Measurements from ENCODE around the genes XKR7 and KIF3B.

GRCh38 chr20:30282829-30283272, 974.6 kb upstream of the DEFB115 start:
- PRO-cap = no peak

- PRO-cap = no peak
These were observed 967.9 kb upstream of the DEFB115 start for GRCh38 chr20:30289279-30290342.

GRCh38 chr20:30500034-30500510, 757.4 kb upstream of the DEFB115 start:
- PRO-cap = no peak

GRCh38 chr20:30585179-30586225, 672.0 kb upstream of the DEFB115 start:
- PRO-cap = no peak

- PRO-cap = no peak
These were observed 516.0 kb upstream of the DEFB115 start for GRCh38 chr20:30741472-30741786.

DNA sequence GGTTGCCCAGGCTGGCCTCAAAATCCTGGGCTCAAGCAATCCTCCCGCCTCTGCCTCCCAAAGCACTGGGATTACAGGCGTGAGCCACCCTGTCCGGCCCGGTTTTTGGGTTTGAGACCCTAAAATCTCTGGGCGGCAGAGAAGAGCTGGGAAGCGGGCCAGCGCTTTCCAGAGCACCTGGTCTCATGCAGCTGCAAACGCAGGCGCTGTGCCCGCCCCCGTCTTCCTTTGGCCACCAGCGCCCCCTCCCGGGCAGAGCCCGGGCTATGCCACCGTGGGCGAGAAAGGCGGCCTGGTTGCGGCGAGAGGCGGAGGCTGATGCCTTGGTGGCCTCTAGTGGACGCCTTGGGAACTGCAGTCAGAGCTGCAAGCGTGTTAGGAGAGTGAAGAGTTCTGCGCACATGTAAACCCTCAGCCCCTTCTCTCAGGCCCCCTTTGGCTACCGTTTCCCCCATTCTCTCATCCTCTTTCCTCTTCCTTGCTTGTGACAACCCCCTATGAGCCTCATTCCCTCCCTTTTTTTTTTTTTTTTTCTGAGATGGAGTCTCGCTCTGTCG, 7.7 kb downstream of the ID1 start:
- PRO-cap = no peak

DNA sequence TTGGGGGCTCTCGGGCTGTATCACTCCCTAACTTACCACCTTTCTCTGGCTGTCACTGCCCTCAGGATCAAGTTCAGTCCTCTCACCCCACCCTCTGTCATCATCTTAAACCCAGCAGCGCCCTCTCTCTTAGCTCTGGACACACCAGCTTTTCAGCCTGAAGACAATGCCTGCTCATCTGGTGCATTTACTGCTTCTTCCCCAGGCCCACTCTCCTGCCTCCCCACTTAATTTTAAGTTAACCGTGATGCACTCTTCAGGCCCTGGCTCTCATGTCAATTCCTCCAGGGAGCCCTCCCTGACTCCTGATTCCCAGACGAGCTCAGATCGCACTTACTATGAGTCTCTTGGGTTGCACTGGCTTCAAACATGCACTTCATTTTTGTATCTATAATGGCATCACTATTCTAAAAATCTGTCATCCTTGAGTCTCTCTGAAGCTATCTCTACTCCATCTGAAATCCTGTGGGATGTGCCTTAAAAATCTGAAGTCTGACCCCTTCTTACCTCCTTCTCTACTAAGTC, 24.6 kb downstream of the COX4I2 start:
- PRO-cap = no peak

- PRO-cap = no peak
These were observed 26.7 kb downstream of the BCL2L1 start for GRCh38 chr20:31695489-31696755.

GRCh38 chr20:31719588-31720605, 2.8 kb downstream of the BCL2L1 start:
- PRO-cap = no peak

DNA sequence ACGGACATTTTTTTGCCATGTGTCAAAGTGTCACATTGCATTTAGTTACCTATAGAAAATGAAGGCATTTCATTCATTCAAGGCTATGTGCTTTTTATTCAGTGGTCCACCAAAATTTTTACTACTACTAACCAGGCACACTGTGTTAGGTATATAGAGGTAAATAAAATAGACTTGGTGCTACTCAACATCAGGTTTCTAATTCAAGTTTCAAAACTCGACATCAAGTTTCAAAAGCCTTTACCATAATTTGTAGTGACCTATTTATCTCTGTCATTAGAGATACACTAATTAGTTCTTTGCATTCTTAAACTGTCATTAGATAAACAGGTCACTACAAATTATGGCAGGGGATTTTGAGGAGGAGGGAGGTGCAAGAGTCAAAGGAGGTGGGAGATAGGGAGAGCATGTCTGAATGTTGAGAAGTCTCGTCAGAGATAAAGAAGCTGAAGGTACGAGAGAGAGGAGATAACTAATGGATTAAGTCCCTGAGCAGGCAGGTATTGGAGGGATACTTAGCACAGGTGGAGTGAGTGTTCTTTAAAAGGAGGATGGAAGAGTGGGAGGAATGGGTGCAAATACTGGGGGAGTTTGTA, 39.8 kb upstream of the MYLK2 start:
- PRO-cap = no peak

GRCh38 chr20:31808247-31808875, 10.8 kb upstream of the MYLK2 start:
- PRO-cap = no peak

GRCh38 chr20:31861448-31862404, 8.6 kb downstream of the DUSP15 start:
- PRO-cap = bidirectional peak, plus-strand start at chr20:31861757, minus-strand start at chr20:31861637; bidirectional peak, plus-strand start at chr20:31862218, minus-strand start at chr20:31862081

DNA sequence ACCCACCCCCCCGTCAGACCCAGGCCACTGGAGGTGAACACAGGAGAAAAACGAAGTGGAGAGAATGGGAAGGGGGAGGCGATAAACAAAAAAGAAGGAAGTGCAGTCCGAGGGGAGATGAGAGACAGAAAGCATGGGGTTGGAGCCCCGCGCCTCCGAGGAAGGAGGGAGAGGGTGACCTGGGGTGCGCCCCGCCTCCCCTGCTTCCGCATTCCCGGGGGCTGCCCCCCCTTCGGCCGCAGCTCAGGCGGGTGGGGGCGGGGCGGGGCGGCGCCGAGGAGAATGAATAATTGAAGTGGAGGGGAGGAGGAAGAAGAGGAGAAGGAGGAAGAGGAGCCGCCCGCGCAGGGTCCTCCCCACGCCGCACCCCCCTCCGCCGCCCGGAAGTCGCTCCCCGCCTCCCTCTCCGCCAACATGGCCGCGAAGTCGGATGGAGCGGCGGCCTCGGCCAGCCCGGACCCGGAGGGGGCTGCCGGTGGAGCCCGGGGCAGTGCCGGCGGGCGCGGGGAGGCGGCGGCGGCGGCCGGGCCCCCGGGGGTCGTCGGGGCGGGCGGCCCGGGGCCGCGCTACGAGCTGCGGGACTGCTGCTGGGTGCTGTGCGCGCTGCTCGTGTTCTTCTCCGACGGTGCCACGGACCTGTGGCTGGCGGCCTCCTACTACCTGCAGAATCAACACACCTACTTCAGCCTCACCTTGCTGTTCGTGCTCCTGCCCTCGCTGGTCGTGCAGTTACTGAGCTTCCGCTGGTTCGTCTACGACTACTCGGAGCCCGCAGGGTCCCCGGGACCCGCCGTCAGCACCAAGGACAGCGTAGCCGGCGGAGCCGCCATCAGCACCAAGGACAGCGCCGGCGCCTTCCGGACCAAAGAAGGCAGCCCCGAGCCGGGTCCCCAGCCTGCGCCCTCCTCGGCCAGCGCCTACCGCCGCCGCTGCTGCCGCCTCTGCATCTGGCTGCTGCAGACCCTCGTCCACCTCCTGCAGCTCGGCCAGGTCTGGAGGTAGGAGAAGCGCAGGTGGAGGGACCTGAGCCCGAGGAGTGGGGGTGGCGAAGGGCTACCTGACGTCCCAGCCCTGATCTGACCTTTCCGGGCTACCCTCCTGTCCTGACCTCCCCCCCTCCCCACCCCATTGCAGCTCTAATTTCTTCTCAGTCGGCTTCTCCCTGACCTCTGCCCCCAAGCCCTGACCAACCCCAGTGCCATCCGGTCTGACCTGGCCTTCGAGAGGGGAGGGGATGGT, at the start of gene XKR7:
XKR7 (plus strand) TSS at position 390 of the 1,239 bp plus-strand sequence.
- PRO-cap = no peak

DNA sequence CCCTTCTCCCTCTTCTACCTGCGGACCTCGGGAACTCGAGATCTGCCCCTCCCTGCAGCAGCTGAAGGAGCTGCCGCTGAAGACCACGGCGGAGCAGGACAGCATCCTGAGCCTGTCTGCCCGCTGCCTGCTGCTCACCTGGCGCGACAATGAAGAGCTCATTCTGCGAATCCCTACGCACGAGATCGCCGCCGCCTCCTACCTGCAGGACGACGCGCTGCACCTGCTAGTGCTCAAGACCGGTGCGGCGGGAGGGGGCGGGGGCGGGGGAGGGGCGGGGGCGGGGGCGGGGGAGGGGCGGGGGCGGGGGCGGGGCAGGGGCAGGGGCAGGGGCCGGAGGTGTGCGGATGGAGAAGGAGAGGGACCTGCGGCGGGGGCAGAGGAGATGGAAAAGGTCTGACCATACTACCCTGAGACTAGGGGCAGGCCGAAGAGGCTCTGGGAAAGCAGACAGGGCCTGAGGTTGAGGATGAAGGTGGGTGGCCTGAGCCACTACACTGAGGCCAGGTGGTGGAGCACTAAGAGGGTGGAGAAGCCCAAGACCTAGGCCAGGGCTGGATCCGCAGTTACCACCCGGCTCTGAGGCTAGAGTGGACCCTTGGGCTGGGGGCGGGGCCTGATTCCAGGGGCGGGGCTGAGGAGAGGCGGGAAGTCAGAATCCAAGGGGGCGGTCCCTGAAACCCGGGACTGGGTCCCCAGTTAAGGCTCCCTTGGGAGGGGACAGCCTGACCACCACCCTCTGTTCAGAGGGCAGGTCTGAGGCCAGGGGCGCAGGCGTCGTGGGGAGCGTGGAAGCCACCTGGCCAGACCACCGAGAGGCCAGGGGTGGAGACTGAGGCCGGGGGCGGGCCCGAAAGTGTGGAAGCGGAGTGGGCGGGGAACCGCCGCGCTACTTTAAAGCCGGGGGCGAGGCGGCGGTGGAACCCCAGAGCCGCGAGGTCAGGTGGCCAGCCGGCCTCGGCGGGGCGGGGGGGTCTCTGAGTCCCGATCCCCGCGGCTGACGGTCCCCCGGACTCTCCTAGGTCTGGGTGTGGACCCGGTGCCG, 8.0 kb downstream of the CCM2L start:
- PRO-cap = bidirectional peak, plus-strand start at position 928 of the sequence, minus-strand start at position 831 of the sequence

- PRO-cap = no peak
These were observed 1.1 kb downstream of the PLAGL2 start for GRCh38 chr20:32206296-32206932.

DNA sequence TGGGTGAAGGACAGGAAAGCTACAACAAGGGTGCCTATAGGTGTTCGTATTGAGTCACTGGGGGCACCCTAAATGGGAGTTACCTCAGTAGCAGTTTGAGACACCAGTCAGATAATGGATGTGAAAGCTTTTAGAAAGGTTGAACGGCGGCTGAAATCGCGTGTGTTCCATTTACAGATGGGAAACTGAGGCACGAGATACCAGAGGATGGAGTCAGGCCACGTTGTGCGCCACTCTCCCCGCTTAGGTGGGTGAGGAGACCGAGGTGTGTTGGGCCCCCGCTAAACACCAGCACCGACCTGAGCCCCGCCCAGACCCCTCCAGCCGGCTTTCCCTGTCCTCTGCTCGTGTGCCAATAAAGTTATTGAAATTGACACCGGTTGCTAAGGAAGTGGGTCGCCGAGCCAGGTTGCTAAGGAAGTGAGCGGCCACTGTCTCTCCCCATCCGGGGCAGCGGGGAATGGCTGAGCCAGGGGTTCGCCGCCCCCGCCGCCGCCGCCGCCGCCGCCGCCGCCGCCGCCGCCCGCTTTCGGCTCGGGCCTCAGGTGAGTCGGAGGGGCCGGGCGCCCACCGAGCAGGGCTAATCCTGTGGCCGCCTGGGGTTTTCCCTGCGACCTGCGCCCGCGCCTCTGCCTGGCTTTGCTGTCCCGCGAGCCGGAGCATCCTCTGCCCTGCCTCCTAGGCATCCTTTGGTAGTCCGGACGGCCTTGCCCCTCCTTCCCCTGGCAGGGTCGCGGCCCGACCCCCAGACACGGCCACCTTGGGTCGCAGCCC, at the start of gene KIF3B:
KIF3B (plus strand) TSS at position 431 of the 774 bp plus-strand sequence.
- PRO-cap = bidirectional peak, plus-strand start at position 444 of the sequence, minus-strand start at position 301 of the sequence

- PRO-cap = no peak
These were observed 23.9 kb upstream of the ASXL1 start for GRCh38 chr20:32333956-32334964.

DNA sequence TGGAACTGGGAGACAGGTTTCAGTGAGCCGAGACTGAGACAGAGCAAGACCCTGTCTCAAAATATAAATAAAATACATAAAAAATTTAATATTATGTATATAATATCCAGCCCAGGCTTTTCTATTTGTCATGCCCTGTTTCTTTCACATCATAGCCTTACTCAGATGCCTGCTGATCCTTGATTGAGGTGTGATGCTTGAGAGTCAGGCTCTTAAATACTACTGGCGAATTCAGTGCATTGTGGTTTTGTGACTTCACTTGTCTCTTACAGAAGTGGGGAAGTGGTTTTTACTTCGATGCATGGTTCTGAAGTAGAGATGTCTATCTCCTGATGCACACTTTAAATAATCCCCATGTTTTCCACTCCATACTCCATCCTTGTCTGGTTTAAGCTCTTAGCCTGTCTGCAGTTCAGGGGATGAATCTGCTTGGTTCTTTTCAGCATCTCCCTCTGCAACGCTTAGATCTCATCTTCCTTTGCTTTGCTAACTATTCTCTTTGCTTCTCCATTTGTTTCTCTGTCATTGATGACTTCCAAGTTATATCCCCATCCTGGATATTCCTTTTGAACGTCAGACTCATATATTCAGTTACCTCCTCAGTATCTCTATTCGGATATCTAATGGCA, 29.2 kb downstream of the ASXL1 start:
- PRO-cap = no peak

- PRO-cap = no peak
These were observed 87.8 kb downstream of the ASXL1 start for GRCh38 chr20:32445887-32446329.

DNA sequence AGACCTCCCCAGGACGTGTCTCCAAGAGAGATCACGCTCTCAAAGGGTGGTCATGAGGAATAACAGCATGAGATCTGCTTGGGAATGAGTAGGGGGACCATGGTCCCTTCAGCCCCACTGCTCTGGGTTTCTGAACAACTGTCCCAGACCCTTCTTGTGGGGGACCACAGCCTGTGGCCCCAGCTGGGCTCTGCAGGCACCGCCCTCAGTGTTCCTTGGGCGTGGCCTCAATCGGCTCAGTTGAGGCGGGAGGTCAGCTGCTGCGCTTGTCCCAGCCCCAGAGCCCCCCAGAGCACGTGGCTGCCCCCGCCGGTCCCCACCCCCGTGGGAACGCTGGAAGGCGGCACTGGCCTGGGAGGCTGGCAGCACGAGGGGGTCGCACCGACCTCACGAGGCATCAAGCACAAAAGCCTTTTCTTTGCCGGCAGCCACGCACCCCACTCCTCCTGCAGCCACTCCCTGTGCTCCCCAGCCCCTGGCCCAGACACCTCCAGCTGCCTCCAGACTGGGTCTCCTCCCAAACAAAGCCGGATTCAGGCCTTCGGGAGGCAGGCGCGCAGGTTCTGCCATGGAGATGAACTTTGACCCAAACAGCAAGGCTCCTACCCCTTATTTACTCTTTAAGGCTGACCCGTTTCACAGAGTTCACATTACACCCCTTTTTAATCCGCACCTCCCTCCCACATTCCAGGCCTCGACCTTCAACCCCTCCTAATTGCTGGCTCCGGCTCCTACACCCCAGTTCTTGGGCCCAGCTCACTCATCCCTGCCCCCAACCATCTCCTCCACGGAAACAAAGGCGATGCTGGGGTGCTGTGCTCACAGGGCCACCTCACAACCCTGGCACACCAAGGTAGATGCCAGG, 111.8 kb downstream of the NOL4L start:
- PRO-cap = bidirectional peak, plus-strand start at position 524 of the sequence, minus-strand start at position 411 of the sequence

Measured in neural crest cell (in vitro differentiated cells).